Epidermal melanocyte (primary cell): ENCODE measurements around a stretch of chr16.

- RRBS: no CpG with 5 or more reads among the region's 11 CpGs
These were observed 2.3 kb downstream of the COX4I1 start for GRCh38 chr16:85801612-85802344.

DNA sequence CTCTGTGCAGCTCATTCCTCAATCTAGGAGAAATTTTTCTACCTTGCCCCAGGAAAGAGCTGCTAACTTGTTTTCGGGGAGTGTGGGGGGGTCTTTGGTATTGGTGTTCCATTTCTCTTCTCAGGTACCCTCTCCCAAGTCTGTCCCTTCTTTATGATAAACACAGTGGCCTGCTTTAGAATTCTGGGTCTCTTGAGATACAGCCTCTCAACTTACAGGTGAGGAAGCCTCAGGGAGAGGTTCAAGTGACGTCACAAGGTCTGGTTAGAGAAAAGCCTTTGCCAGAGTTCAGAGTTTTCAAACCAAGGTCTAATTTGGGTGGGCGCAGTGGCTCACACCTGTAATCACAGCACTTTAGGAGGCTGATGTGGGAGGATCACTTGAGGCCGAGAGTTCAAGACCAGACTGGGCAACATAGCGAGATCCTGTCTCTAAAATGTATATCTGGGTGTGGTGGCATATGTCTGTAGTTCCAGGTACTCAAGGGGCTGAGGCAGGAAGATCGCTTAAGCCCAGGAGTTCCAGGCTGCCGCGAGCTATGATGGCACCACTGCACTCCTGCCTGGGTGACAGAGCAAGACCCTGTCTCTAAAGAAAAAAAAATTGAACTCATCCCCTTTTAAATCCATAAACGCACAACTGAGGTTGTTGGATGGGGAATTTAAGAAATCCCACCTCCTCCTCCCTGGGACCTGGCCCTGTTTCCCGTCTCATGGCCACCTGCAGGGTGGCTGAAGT lies 2.2 kb downstream of the IRF8 start:
- RRBS: no CpG with 5 or more reads among the region's 10 CpGs

DNA sequence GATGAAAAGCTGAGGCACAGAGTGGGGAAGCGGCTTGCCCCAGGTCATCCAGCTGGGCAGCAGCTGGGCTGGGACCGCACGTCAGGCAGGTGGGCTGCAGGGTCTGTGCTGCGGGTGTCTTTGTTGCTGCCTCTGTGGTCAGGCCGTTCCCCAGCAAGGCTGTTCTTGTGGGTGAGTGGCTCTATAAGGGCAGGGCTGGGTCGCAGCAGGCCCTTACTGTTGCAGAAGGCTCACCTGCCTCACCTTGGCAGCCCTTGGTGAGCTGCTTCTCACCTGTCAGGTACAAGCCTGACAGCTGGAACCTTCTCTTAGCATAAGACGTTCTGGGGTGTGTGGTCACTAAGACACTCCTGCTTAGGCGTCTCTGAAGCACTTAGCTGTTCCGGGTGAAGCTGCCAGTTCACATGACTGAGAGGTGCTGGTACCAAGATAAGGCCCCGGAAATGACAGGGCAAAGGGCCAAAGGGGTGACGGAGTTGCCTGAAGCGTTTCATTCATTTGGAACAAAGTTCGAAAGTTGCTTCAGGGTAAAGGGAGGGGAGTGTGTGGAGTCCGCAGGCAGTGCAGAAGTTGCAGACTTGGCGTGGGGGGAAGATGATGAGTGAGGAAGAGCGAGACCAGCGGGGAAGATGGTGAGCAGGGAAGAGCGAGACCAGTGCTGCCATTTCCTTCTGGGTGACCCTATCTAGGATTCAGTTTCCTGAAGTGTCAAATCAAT lies 17.4 kb downstream of the IRF8 start:
- RRBS: 7% methylated on average over 1 of the region's 18 CpGs

DNA sequence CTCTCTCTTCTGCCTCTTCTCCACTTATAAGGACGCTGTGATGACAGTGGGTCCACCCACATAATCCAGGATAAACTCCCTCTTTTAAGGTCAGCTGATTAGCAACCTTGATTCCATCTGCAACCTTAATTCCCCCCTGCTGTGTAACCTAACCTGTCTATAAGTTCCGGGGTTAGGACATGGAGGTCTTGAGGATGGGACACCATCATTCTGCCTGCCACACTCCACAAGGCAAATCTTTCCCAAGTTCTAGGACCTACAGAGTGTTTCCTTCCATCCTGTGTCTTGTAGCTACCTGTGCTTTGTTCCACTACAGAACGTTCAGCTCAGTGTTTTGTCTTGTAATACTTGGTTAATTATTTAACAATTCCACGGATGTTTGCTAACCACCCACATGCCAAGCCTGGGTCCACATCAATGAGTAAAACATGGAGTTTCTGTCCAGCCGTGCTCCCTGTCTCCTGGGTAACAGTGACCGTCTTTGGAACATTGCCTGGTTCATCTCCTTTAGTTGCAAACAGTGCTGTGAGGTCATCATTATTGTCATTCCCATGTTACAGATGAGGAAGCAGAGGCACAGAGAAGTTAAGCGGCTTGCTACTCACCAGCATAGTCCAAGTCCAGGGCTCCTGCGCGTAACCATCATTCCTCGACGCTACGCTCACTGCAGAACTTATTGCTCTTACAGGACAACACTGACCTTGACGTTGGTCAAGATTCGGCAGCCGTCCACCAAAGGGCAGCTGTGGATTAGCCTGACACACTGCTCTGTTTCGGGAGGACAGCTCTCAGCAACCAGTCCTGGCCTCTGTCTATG lies 41.2 kb downstream of the IRF8 start:
- RRBS: no CpG with 5 or more reads among the region's 16 CpGs

GRCh38 chr16:85990804-85991213 lies 91.8 kb downstream of the IRF8 start:
- RRBS: no CpG with 5 or more reads among the region's 6 CpGs

- RRBS: 69% methylated on average over 2 of the region's 17 CpGs
These were observed 96.8 kb downstream of the IRF8 start for GRCh38 chr16:85995752-85996272.

GRCh38 chr16:86219552-86220026 lies 290.7 kb upstream of the FOXF1 start:
- RRBS: no CpG with 5 or more reads among the region's 16 CpGs

- RRBS: no CpG with 5 or more reads among the region's 16 CpGs
These were observed 215.9 kb upstream of the FOXF1 start for GRCh38 chr16:86294351-86294994.

- RRBS: no CpG with 5 or more reads among the region's 9 CpGs
These were observed 95.1 kb upstream of the FOXF1 start for GRCh38 chr16:86415181-86415729.

DNA sequence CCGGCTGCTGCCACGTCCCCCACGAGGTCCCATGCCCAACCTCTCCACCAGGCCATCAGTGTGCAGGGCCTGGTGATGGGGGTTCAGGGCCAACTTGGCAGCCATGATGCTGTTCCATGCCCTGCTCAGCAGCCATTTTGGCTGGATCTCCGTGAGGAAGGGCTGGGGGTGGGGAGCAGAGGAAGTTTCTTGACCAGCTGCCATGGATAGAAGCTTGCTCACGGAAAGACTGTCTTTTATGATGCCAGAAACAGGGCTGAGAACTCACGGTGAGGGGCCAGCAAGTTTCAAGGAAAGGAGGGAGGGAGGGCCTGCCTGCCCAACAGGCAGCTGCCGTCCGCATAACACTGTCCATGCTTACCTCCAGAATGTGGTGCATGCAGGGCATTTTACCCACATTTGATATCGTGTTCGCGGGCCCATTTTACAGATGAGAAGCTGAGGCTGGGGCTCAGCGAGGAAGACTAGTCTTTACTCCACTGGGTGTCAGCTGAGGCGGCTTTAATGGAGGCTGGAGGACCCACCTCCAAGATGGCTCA lies 47.6 kb upstream of the FOXF1 start:
- RRBS: no CpG with 5 or more reads among the region's 13 CpGs

- RRBS: no CpG with 5 or more reads among the region's 23 CpGs
These were observed 43.7 kb upstream of the FOXF1 start for GRCh38 chr16:86466469-86467112.

DNA sequence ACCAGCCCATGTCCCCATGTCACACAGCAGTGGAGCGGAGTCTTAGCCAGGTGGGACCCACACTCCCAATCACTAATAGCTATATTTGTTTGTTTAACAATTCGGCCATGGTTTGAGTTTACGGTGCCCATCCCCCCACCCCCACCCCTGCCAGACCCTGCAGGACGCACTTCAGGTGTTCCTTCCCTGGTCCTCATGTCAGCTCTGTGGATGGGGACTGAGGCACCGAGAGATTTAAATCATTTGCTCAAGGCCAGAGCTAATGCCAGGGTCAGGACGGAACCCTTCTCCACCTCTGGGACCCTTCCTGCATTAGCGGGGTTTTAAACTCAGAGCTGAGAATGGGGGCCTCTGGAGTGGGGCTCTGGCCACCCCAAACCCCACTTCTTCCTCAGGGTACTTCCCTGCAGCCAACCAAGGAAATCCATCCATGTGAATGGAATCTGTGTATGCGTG lies 8.7 kb upstream of the FOXF1 start:
- RRBS: no CpG with 5 or more reads among the region's 8 CpGs

- RRBS: no CpG with 5 or more reads among the region's 25 CpGs
These were observed 4.0 kb upstream of the FOXF1 start for GRCh38 chr16:86505994-86507133.

- RRBS: 8% methylated on average over 5 of the region's 28 CpGs
These were observed 9.5 kb downstream of the FOXF1 start for GRCh38 chr16:86519723-86520398.

DNA sequence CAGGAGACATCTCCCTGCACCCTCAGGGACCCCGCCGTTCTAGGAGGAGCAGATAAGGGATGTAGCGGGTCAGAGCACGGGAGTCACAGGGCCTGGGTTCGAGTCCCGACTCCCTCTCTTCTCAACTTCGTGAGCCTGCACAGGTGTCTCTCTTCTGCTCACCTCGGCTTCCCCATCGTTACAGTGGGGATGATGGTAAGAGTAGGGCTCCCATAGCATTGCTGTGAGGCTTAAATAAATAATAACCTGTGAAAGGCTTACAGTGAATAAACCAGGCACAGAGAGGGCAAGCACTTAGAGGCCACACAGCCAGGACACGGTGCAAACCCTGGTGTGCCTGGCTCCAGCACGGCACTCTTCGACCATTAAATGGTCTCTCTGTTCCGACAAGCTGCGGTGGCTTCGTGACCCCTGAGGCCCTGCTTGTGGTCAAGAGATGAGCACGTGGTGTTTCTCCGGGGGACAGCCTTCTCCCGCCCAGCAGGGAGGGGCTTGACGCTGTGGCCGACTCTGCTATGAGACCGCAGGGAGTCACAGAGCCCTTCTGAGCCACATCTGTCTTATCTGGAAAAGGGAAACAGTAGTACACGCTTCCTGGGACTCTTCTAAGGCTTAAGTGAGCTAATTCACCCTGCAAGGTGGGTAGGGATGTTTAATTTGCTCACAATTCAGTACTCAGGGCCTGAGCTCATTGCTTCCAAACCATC lies 10.4 kb downstream of the FOXF1 start:
- RRBS: no CpG with 5 or more reads among the region's 22 CpGs

DNA sequence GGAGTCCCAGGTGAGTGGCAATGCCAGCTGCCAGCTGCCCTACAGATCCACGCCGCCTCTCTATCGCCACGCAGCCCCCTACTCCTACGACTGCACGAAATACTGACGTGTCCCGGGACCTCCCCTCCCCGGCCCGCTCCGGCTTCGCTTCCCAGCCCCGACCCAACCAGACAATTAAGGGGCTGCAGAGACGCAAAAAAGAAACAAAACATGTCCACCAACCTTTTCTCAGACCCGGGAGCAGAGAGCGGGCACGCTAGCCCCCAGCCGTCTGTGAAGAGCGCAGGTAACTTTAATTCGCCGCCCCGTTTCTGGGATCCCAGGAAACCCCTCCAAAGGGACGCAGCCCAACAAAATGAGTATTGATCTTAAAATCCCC lies 2.1 kb downstream of the FOXC2 start:
- RRBS: 4% methylated on average over 4 of the region's 23 CpGs

DNA sequence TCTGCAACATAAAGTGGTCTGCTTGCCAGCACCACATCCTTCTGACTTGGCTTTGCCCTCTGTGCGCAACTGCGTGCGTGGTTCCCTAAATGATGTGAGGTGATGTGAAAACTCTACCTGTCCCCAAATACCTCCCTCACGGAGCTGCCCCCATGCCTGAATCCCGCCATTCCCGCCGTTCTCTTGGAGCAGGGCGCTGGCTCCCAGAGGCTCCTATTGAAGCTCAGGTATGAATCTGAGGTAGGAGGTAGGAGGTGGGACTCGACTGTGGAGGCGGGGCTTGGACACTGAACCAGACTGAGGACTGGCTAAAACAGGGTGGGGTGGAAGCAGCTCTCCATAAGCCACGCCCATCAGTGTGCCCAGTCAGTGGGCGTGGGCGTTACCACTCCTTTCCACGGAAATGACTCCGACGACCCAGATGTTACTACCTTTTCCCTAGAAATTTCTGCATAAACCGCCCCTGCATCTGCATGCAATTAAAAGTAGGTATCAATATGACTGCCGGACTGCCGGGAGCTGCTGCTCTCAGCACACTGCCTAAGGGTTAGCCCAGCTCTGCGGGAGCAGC lies 40.9 kb downstream of the FOXL1 start:
- RRBS: no CpG with 5 or more reads among the region's 20 CpGs

DNA sequence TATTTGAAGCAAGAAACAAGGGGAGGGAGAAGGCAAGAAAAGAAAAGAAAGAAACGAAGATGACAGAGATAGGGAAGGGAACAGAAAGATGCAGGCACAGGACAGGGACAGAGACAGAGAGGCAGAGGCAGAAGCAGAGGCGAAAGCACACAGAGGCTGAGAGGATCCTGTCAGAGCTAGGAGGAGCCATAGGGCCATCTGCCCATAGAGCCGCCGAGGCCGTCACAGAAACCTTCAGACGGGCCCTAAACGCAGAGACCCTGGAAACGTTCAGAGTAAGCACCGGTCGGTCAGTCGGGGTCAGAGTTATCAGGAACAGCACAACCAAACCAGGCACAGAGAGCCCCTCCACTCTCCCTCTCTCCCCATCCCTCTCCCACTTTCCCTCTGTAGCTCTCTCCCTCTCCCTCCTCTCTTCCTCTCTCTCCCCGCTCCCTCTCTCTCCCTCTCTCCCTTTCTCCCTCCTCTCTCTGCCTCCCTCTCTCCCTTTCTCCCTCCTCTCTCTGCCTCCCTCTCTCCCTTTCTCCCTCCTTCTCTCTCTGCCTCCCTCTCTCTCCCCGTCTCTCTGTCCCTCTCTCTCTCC lies 139.0 kb downstream of the C16orf95 start:
- RRBS: no CpG with 5 or more reads among the region's 13 CpGs

GRCh38 chr16:87207551-87208076 lies 109.6 kb downstream of the C16orf95 start:
- RRBS: no CpG with 5 or more reads among the region's 9 CpGs

DNA sequence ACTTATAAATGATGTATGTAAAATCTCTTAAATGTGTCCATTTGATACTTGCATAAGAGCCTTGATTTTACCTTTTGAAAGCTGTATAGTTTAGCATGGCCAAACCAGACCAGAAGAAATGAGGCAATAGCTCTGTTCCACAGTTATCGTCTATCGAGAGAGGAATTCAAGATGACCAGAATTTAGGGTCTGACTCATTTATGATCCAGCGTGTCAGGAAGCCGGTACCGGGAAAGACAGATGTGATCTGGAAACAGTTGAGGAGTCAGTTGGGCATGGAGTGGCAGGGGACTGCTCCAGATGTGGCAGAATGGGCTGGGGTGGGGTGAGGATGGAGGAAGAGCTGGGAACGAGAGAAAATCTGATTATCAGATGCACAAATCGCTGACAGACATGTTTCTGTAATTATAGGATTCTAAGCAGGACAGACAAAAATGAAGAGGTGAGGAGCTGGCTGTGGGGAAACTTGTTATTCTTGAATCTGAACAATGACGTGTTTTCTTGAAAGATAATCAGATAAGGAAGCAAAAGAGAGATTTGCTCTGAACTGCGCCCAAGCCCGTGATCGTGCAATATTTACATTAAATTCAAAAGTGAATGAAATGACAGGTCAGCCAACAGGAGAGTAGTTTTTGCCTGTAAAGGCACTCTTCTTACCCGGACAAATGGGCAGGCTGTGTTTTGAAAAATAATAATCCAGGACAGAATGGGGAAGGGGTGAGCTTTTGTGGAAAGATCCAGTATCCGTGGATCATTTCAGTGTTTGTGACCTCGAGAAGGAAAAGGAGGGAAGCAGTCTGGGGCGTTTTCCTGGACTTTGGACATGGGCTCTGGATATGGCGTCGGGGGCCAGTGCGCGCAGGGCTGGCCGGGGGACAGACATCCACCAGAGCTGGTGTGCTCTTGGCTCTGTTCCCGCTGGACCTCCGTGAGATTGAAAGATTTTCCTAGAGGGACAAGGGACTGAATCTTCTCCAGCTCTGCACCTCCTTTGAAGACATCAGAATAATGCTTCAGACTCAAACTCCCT lies 76.4 kb downstream of the C16orf95 start:
- RRBS: no CpG with 5 or more reads among the region's 22 CpGs